Sigmoid colon (tissue), 4 donors: ENCODE results near the genes ZFYVE9 and GPX7.

DNA sequence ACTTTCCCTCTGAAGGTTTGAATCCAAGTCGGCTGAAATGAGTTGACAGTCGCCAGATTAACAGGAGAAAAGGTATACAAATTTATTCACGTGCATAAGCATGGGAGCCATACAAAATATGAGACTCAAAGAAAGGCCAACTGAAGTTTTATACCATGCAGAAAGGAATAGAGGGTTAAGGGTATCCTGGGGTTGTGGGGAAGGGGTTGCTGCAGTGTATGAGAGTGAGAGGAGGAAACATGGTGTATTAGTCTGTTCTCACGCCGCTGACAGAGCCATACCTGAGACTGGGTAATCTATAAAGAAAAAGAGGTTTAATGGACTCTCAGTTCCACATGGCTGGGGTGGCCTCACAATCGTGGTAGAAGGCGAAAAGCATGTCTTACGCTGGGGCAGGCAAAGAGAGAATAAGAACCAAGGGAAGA is 17.6 kb downstream of the OSBPL9 start:
- PRO-cap = no peak
- RAMPAGE, long total RNA, 4 experiments = no peak in any of the 4 experiments

DNA sequence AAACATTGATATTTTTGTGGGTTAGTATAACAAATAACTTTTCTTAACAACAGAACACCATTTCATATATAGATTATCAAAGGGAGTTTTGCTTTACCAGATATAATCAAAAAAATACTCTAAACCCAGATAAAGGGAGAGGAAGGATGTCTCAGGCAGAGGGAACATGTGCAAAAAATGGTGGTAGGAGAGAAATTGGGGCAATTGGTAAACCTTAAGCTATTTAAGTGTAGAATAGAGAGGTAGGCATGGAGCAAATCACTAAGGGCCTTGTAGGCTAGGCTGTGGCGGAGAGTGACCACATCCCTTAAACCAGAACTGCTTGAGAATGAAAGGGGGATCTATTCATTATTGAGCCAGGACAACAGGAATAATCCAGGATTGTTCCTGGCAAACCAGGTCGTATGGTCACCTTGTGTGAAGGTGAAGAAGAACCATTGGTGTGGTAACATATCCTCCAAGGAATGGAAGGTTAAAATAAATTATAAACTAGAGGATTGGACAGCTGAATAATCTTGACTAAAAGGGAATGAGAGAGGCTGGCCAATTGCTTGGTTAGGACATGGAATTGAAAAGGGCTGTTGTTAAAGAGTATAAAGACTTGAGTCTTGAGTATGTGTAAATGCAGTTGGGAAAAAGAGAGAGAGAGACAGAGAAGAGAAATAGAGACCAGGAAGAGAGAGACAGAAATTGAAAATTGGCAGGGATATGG is 44.9 kb downstream of the OSBPL9 start:
- PRO-cap = no peak
- RAMPAGE, long total RNA, 4 experiments = no peak in any of the 4 experiments

- PRO-cap = no peak
- RAMPAGE, long total RNA, 4 experiments = no peak in any of the 4 experiments
Observed at GRCh38 chr1:51793946-51794718, 84.4 kb downstream of the NRDC start.

DNA sequence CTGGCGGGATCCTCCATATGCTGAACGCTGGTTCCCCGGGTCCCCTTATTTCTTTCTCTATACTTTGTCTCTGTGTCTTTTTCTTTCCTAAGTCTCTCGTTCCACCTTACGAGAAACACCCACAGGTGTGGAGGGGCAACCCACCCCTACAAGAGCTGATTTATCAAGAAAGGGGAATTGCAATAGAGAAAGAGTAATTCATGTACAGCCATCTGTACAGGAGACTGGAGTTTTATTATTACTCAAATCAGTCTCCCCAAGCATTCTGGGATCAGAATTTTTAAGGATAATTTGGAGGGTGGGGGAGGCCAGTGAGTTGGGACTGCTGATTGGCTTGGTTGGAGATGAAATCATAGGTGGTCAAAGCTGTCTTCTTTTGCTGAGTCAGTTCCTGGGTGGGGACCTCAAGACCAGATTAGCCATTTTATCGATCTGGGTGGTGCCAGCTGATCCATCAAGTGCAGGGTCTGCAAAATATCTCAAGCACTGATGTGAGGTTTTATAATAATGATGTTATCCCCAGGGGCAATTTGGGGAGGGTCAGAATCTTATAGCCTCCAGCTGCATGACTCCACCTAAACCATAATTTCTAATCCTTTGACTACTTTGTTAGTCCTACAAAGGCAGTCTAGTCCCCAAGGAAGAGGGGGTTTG is 16.7 kb upstream of the RAB3B start:
- PRO-cap = no peak
- RAMPAGE, long total RNA, 4 experiments = no peak in any of the 4 experiments

- PRO-cap = unidirectional peak, plus-strand start at chr1:52141899; bidirectional peak, plus-strand start at chr1:52142099, minus-strand start at chr1:52142029
- RAMPAGE, long total RNA, 4 experiments = no peak in any of the 4 experiments
Observed at GRCh38 chr1:52141442-52142326, at the start of gene ZFYVE9. ZFYVE9 (plus strand) TSS chr1:52142089.

- PRO-cap = no peak
- RAMPAGE, long total RNA, 4 experiments = no peak in any of the 4 experiments
Observed at GRCh38 chr1:52413502-52414129, 9.2 kb downstream of the PRPF38A start.

GRCh38 chr1:52601719-52602186 is 418 bp upstream of the GPX7 start:
- PRO-cap = no peak
- RAMPAGE, long total RNA, 4 experiments = no peak in any of the 4 experiments

- PRO-cap = unidirectional peak, plus-strand start at chr1:52602410
- RAMPAGE, long total RNA, 4 experiments = start-site peak on the plus strand in 4 of 4 experiments, at chr1:52602362-52602406 at its widest, 52 to 76 reads per replicate
Observed at GRCh38 chr1:52602187-52603332, at the start of gene GPX7. GPX7 (plus strand) TSS chr1:52602371.

GRCh38 chr1:52637478-52637961 is 4.6 kb downstream of the SHISAL2A start:
- PRO-cap = no peak
- RAMPAGE, long total RNA, 4 experiments = no peak in any of the 4 experiments

GRCh38 chr1:52698688-52699004 is 499 bp upstream of the COA7 start:
- PRO-cap = no peak
- RAMPAGE, long total RNA, 4 experiments = no peak in any of the 4 experiments

DNA sequence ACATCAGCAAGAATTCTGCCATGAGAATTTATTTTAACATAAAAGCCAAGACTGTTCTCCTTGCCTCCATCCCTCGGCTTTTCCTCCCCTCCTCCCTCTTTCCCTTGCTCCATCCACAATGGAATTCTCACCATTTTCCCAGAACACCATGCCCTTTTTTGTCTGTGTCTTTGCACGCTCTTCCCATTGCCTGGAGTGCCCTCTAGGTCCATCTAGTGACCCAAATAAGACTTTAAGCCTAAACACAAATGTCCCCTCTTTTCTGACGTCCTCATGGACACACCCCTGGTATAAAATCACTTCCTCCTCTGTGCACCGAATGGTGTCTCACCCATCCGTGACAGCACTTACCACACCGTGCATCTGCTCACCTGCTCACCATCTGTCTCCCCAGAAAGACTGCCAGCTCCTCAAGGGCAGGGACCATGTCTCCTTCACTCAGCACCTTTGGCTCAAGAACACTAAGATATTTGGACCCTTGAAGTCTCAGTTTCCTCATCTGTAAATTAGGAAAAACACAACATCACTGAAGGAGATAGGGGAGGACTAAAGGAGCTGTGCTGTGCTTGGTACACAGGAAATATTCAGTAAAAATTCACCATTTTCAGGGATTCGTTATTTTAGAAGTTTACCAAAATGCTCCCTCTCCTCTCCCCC is 23.8 kb upstream of the CPT2 start:
- PRO-cap = no peak
- RAMPAGE, long total RNA, 4 experiments = no peak in any of the 4 experiments

DNA sequence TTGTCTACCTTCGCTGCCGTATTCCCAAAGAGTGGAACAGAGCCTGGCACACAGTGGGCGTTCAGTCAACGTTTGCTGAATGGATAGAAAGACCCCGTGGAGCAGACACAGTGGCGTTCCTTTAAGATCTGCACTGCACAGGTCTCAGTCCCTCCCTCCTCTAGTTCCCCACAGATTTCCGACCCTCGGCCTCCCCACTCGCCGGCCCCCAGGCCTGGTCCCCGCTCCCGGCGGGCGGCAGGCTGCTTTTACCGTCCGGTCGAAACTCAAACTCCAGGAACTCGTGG is 266 bp downstream of the MAGOH start:
- PRO-cap = no peak
- RAMPAGE, long total RNA, 4 experiments = no peak in any of the 4 experiments

GRCh38 chr1:53367867-53368483 is 40.1 kb upstream of the LRP8 start:
- PRO-cap = no peak
- RAMPAGE, long total RNA, 4 experiments = no peak in any of the 4 experiments

GRCh38 chr1:53409935-53410564 is 49.1 kb upstream of the DMRTB1 start:
- PRO-cap = no peak
- RAMPAGE, long total RNA, 4 experiments = no peak in any of the 4 experiments

- PRO-cap = no peak
- RAMPAGE, long total RNA, 4 experiments = no peak in any of the 4 experiments
Observed at GRCh38 chr1:54094218-54094719, 40.9 kb downstream of the TCEANC2 start.

DNA sequence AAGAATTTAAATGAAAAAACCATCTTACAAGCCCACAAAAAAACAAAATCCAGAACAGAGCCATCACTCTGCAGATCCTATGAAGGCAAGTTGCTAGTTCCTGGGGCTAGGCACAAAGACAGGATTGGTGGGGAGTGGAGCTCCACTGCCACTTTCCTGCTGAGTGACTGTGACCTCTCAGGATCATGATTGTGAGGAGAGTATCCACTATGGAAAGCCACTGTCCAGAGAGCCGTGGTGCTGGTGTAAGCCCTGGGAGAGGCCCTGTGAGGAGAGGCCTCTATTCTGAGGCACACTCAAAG is 23.1 kb upstream of the CDCP2 start:
- PRO-cap = no peak
- RAMPAGE, long total RNA, 4 experiments = no peak in any of the 4 experiments

DNA sequence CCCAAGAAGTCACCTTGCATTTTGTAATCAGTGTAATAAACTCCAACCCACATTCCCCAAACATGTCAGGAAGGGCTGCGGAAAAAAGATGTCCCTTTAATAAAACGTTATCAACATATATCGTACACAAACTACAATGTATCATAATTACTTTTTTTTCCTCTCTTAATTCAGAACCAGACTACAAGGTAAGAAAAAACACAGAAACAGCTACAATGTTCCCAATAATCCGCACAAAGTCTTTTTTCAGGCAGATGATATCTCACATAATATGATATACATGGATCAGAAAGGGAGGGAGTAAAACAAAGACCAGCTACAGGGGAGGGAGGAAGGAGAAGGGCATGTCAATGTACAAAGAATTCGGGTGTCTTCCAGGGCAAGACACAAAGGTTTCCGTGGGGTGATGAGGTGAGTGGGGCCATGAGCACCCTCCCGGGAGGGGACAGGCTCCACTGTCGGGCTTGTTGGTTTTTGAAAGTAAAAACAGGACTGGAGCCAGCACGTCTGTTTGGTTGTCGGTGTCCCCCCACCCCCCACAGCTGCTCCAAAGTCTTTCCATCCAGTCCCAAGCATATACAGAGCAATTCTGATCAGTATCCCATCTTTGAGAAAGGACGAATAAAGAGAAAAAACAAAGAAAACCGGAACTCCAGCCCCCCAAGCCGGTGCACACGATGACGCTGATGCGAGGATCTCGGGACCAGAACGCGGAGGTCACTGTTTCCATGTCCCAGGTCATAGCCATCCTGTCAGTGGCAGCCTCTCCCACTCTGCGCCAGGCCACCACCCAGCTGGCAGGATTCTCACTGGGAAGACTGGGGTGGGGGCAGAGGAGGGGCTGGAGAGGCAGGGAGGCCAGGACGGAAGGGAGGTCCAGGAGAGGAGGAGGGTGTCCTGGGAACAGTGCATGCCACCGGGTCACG is 25.7 kb downstream of the MRPL37 start:
- PRO-cap = no peak
- RAMPAGE, long total RNA, 4 experiments = no peak in any of the 4 experiments

- PRO-cap = no peak
- RAMPAGE, long total RNA, 4 experiments = no peak in any of the 4 experiments
Observed at GRCh38 chr1:54403806-54404319, 144.2 kb upstream of the ACOT11 start.

DNA sequence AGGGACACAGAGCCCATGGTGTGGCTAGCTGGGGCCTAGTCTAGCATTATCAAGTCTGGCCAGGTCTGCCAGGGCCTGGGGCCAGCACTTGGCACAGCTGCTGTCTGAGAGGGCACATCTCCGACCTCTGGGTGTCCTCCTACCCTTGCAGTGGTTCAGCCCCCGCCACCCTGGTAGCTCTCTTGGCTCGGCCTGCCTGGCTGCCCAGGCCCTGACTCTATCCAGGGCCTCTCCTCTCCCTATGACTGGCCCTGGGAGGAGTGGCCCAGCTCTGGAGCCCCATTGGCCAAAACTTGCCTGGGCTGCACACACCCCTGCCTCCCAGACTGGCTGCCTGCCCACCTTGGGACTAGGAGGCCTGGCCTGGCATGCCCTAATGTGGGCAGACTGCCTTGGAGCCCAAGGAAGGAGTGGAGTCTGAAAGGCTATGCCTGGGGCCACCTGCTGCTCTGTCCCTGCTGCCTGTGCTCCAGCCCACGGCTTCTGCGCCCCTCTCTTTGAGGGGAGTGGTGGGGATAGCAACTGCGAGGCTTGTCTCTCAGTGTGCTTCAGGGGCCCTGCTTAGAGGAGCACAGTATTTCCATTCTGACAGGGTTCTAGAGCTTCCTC is 33.6 kb downstream of the ACOT11 start:
- PRO-cap = no peak
- RAMPAGE, long total RNA, 4 experiments = no peak in any of the 4 experiments

DNA sequence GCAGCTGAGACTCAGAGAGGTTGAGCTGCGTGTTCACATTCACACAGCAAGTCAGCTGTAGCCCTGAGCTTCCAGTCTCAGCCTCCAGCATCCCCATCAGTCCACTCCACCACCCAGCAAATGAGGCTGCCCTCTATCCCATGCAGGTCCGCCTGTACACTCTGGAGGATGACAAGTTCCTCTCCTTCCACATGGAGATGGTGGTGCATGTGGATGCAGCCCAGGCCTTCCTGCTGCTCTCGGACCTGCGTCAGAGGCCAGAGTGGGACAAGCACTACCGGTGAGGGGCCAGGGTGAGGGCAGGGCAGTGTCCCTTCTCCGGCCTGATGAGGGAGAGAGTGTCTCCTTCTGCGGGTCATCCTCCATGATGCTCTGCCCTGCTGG is 18.4 kb downstream of the FAM151A start:
- PRO-cap = no peak
- RAMPAGE, long total RNA, 4 experiments = no peak in any of the 4 experiments